Caco-2 (cell line): Measurements from ENCODE around the gene ELFN1.

DNA sequence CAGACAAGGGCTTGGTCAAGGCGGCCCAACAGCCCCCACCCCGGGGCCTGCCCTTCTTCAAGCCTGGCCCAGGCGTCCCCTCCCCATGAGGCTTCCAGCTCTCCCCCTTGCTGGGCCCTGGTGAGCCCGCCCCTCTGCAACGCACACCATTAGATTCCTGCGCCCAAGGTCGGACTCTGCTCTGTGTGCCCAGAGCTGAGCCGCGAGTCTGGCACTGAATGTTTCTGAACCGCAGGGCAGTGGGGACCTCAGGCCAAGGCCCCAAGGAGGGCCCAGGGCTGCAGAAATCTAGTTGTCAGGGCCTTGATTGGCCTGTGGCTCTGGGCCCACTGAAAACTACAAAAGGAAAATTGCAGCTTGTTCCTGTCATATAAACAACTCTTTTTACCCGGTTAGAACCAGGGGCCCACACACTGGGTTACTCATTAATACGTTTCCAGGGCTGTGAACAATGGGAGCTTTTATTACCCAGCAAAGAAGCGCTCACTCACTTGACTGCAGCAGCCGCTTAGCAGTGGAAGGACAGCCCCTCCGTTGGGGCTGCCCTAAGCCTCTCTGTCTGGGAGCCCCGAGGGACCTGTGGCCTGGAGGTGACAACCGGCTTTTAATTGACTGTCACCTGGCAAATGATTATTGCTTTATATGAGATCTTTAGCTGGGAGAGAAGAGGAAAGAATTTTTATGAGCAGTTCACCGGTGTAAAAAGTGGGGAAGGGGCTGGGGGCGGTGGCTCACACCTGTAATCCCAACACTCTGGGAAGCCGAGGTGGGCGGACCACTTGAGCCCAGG, 2.4 kb upstream of the COX19 start:
- PRO-cap: bidirectional peak, plus-strand start at position 490 of the sequence, minus-strand start at position 226 of the sequence
- RRBS: 16% methylated on average over 2 of the region's 21 CpGs

DNA sequence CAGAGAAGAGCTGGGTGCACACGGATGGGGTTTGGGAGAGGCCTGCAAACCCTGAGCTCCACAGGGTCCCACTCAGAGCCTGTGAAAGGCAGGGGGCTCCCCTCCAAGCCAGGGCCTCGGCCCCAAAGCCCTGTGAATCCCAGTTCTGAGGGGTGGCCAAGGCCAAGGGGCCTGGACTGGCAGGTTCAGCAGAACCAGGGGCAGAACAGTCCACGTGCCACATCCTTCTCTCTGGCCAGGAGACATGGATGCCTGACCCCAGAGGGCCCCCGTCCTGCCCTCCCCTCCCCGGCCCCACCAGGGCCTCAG, 309 bp upstream of the CYP2W1 start:
- PRO-cap: bidirectional peak, plus-strand start outside the sequence, minus-strand start at position 167 of the sequence
- RRBS: no CpG with 5 or more reads among the region's 5 CpGs

DNA sequence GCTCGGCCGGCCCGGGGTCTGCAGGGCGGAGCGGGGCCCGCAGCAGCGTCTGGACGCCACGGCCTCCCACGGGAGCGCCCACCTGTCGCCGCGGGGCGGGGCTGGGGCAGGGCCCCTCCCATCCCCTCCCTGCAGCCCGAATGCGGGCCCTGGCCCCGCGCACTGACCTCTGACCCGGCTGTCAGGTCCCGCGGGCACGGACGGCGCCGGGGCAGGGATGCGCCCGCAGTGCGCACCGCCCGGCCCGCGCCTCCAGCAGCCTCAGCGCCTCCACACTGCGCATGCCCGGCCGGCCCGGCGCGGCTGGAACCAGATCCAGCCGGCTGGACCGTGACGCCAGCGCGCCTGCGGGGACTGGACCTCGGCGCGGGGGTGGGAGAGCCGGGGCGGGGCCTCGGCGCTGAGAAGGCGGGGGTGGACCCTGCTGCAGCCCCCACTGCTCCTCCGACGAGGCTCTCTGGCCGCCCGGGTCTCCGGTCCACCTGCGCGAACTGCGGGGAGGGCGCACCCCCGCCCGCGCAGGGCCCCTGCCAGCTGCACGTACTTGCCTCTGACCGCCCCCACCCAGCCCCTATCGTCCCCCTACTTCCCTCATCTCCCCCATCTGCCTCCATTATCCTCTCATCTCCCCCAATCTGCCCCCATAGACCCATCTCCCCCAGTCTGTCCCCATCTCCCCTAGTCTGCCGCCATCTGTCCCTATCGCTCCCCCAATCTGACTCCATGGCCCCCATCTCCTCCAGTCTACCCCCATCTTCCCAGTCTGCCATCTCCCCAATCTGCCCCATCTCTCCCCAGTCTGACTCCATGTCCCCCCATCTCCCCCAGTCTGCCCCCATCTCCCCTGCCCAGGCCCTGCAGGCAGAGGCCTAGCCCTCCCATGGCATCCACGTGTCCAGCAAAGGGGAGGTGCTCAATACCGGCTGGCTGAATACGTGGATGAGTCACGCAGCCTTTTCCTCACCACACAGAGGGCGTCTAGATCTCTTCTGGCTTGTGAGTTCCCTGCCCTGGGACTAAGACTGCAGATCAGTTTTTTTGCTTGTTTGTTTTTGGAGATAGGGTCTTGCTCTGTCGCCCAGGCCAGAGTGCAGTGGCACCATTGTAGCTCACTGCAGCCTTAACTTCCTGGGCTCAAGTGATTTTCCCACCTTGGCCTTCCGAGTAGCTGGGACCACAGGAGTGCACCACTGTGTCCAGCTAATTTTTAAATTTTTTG, 15.8 kb upstream of the GPR146 start:
- PRO-cap: bidirectional peak, plus-strand start at position 436 of the sequence, minus-strand start at position 266 of the sequence; bidirectional peak, plus-strand start at position 968 of the sequence, minus-strand start at position 874 of the sequence
- RRBS: 2% methylated on average over 25 of the region's 78 CpGs

DNA sequence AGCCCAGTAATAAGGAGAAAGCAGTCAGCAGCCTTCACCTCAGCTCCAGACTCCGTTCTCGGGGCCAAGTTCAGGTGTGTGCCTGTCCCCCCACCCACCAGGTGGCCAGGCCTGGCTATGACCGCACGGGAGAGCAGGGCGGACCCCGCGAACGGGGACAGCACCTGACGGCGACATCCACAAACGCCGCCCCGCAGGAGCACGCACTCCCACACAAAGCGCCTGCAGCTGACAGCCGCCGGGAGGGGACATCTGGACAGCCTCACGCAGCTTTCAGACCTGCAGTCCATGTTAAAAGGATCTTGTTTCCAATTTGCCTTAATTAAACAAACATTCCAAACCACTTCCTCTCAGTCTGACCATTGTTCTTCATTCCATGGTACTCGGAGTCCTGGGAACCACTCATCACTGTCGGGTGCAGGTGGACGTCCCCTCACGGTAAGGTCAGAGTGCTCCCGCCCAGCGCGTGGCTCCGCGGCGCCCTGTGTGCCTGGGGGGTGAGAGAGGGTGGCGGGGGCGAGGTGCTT, 6.0 kb upstream of the GPER1 start:
- PRO-cap: no peak
- RRBS: no CpG with 5 or more reads among the region's 30 CpGs

DNA sequence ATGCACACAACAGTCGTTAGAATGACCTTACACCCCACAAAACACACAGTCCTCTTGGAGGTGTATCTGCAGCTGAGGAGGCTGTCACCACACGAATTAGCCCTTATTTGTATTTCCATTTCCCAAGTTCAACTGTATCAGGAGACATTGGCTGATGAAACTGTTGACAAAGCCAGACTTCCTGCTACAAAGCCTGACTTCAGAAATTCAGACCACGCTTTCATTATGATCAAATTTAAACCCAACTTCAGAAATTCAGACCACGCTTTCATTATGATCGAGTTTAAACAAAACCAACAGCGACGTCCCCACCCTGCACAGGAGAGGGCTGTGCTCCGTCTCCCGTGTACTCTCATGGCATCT, 15.5 kb downstream of the GPER1 start:
- PRO-cap: no peak
- RRBS: no CpG with 5 or more reads among the region's 9 CpGs

- PRO-cap: no peak
- RRBS: 38% methylated on average over 22 of the region's 101 CpGs
Observed at GRCh38 chr7:1233007-1233892, 578 bp downstream of the UNCX start.

DNA sequence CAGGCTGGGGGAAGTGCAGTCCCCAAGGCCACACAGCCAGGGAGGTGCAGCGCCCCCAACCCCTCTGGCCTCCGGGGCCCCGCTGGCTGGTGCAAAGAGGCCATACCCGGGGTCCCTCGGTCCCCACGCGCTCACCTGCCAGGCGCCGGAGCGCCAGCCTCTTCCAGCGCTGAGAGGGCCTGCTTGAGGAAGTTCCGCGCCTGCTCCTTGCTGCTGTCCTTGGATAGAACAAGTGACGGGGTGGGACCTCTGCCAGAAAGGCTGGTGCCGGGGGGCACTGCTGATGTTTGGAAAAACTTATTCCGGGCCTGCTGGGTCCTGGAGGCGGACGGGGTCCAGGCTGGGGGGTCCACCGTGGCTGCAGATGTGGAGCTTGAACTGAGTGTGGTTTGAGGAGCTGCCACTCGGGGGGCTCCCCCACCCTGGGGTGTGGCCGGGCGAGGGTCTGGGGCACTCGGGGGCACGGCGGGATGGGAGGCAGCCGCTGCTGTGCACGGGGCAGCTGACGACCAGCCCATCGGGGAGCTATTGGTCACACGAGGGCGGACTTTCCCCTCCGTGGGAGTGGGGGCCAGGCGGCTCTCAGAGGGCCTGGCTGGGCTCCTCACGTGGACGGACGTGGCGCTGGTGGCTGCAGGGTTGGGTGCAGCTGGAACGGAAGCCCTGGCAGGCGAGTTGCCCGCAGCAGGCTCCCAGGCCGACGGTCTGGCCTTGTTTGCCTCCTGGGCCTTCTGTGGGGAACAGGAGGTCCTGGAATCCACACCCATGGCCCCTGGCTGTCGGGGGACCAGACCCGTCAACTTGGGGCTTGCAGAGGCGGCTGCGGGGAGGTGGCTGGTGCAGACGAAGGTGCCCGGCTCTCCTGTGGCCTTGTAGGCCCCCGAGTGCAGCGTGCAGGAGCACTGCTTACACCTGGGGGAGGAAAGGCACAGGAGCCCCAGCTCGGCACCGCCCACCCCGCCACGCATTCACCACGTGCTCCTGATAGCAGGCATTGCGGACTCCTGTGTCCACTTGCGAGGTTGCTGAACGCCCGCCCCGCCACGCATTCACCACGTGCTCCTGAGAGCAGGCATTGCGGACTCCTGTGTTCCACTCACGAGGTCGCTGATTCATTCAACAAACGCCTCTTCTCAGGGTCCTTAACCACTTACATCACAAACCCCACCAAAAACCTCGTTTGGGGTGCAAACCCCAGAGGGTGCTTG, 14.3 kb downstream of the MICALL2 start:
- PRO-cap: no peak
- RRBS: 96% methylated on average over 6 of the region's 67 CpGs

DNA sequence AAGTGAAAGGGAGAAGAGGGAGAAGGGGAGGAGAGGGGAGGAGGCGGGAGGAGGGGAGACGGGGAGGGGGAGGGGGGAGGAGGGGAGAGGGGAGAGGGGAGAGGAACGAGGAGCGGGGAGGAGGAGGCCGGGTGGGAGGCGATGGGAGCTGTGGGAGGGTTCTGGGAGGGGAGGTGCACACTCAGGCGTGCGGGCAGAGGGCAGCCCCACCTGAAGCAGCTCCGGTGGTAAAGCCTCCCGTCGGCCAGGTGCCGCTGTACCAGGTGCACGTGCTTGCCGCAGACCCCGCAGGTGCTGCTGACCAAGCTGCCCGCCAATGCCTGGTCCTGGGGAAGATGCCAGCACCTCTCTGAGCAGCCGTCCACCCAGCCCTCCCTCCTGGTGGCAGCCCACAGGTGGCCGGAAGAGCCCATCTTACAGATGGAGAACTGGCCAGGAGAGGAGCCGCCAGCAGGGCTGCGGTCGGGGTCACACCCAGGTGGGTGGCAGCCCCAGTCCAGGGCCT, 12.7 kb downstream of the MICALL2 start:
- PRO-cap: no peak
- RRBS: 88% methylated on average over 4 of the region's 21 CpGs

DNA sequence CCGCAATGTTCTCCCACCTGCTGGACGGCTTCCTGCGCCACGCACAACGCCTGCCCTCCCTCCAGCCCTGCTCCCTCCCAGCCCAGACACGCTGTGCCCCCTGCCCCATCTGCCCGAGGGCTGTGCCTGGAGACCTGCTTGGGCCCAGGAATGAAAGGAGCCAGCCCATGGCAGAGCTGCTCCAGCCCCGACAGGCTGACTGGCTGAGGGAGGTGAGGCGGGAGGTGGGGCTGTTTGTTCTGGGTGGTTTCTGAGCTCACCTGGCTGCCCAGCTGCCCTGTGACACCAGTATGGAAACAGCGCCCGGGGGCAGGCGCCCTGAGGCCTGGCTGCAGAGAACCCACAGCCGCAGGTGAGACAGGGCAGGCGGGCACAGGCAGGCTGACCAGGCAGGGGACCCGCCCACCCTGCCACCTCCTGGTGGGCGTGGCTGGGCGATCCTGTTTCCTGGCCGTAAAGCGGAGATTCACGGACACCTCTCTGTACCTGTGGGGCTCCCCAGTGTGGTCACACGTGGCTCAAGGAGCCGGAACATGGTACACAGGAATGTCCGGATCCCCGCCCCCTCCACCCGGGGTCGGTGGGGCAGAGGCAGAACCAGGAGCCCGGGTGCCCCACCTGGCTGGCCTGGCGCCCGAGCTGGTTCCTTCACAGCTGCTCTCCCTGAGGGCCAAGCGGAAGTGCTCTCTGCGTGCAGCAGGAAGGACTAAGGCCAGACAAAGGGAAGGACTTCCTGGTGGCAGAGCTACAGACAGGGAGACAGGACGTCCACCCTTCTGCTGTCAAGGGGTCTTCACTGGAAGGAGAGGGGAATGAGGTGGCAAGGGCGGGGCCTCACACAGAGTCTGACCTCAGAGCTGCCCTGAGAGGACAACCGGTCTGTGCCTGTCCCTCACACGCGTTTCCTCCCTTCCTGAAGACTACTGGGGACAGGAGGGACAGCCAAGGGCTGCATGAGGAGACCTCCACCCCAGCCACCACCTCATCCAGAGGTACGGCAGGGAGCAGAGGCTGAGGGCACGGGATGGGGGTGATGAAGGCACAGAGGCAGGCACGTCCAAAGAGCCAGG, 3.9 kb downstream of the MICALL2 start:
- PRO-cap: no peak
- RRBS: no CpG with 5 or more reads among the region's 39 CpGs

DNA sequence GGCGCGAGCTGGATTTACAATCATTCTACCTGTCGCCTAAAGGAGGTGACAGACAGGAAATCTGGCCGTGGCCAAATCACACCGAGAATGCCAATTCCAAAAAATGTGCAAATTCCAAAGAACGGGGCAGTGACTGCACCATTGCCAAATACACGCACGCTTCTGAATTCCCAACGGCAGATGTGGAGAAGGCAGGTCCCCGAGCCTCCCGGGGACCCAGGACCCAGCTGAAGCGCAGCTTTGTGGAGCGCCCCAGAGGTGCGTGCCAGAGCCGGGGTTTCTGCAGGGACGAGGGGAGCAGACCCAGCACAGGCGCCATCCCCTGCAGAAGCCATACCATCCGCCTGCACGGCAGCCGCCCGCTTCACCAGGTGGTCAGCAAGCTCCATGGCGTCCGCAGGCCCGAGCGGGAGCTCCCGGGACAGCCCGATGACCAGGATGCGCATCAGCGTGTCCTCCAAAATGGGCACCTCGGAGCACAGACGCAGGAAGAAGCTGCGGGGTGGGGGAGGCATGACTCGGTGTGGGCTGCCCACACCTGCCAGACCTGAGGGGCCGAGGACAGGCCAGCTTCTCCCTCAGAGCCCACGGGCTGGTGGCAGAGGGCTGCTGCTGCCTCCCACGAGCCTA, 10.7 kb downstream of the INTS1 start:
- PRO-cap: no peak
- RRBS: 97% methylated on average over 5 of the region's 36 CpGs

- PRO-cap: no peak
- RRBS: 96% methylated on average over 3 of the region's 18 CpGs
Observed at GRCh38 chr7:1499409-1499764, 4.8 kb downstream of the INTS1 start.

DNA sequence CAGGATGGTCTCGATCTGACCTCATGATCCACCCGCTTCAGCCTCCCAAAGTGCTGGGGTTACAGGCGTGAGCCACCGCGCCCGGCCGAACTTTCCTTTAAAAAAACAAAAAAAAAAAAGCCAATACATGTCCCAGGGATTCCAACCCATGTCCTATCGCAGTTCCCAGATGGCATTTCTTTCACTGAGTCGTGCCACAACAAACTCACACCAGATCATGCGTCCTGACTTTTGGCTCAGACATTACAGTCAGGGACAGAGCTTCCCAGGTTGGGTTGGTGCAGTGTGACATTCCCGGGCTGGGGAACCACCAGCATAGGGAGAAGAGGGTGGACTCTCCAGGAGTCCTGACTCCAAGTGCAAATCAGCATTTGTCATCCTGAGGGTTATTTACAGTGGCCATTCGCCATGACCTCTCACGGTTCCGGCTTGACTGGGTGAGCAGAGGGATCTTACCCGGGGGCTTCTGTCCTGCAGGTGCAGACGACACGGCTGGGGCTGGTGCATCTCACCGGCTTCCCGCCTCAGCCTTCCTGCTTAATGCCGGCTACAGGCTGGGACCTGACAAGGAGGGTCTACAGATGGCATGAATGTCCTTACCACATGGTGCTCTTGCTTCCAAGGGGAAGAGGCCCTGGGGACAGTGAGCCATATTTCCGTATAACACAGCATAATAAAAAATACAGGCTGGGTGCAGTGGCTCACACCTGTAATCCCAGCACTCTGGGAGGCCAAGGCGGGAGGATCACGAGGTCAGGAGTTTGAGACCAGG, 12.4 kb upstream of the INTS1 start:
- PRO-cap: no peak
- RRBS: 89% methylated on average over 4 of the region's 23 CpGs

DNA sequence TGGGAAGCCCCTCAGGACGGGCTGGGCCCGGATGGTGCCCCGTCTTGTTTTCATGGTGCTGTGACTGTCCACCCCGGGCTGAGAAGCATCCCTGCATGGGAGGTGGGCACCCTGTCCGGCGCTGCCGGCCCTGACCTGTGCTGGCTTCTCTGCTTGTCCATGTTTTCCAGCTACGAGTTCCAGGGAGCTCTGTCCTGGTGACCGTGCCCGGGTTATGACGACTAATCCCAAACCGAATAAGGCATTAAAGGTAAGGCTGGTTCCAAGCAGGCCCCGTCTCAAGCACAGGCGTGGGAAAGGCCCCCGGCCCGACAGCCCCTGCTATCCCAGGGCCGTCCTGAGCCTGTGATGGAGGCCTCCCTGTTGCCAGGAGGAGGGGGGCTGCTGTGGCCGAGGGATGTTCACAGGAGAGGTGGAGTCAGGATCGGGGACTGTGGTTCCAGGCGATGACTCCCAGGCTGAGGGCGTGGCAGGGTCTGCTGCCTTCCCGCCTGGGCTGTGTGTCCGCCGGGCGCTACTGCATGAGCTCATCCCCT, 8.5 kb downstream of the MAFK start:
- PRO-cap: no peak
- RRBS: 97% methylated on average over 12 of the region's 25 CpGs

- PRO-cap: no peak
- RRBS: 97% methylated on average over 4 of the region's 20 CpGs
Observed at GRCh38 chr7:1549166-1549736, 6.8 kb downstream of the TMEM184A start.

DNA sequence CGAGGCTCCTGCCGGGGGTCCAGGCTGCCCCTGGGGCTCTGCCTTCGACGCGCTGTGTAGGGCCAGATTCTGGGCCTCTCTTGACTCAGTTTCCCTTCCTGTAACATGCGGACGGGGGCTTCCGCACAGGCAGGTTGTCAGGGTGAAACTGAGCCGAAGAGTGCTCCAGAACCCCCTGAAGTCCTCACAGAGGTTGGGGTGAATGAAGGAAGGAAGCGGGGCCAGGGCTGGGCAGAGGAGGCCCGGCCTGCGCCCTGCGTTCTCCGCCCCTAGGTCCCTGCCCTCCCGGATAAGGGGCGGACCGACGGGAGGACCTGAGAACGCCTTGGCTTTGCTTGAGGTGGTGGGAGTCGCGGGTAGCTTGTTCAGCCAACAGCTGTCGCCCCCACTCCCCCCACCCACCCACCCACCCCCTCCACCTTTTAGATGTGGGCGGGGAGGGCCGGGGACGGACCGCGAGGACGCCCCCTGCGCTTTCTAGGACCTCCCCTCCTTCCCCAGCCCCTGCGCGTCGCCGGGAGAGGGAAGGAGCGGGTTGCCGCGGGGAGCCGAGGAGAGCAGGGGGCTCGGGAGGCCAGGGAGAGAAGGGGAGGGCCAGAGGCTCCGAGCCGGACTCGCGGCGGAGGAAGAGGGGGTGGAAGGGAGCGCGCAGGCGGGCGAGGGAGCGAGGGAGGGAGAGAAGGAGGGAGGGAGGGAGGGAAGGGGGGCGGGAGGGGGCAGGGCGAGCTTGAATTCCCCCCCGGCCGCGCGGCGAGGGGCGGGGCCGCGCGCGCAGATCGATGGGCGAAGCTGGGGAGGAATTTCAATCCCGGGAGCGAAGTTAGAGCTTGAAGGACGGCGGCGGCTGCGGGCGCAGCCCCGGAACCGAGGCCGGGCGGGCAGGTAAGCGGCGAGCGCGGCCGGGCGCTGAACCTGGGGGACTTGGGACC, at the start of gene ELFN1:
ELFN1 (plus strand) TSS at position 805 of the 929 bp plus-strand sequence.
- PRO-cap: unidirectional peak, plus-strand start at position 823 of the sequence
- RRBS: 14% methylated on average over 41 of the region's 79 CpGs

GRCh38 chr7:1708143-1708689, 38.1 kb downstream of the ELFN1 start:
- PRO-cap: no peak
- RRBS: no CpG with 5 or more reads among the region's 10 CpGs

- PRO-cap: no peak
- RRBS: no CpG with 5 or more reads among the region's 20 CpGs
Observed at GRCh38 chr7:1753183-1753741, 83.2 kb downstream of the ELFN1 start.

GRCh38 chr7:1850519-1851093, 180.5 kb downstream of the ELFN1 start:
- PRO-cap: no peak
- RRBS: 98% methylated on average over 5 of the region's 23 CpGs

- PRO-cap: no peak
- RRBS: 96% methylated on average over 4 of the region's 33 CpGs
Observed at GRCh38 chr7:1851411-1852173, 181.5 kb downstream of the ELFN1 start.

DNA sequence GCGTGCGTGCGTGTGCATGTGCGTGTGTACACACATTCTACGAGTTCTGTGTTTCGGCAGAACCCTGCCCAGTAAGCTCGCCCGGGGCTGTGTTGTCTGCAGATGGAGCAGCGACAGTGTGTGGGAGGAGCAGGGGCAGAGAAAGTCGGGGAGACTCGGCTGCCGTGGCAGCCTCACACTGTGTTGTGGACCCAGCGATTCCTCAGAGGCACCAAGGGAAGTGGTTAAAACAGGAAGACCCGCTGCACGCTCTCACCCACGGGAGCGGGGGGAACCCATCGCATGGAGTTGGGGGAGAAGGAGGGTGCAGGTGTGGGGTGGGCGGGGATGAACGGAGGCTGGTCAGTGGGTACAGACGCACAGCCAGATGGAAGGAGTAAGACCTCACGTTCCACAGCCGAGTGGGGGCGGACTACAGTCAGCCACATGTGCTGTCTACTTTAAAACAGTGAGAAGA, 250.2 kb downstream of the ELFN1 start:
- PRO-cap: no peak
- RRBS: no CpG with 5 or more reads among the region's 24 CpGs